Metastatic Breast Carcinoma in the Brain (tissue), 10 donors: ENCODE measurements around a stretch of chr2.

- PRO-cap, 10 experiments: no peak in any of the 10 experiments
Measured at GRCh38 chr2:7068195-7068690, 151.0 kb downstream of the RNF144A start.

GRCh38 chr2:7074318-7075110 lies 157.3 kb downstream of the RNF144A start:
- PRO-cap, 10 experiments: no peak in any of the 10 experiments

DNA sequence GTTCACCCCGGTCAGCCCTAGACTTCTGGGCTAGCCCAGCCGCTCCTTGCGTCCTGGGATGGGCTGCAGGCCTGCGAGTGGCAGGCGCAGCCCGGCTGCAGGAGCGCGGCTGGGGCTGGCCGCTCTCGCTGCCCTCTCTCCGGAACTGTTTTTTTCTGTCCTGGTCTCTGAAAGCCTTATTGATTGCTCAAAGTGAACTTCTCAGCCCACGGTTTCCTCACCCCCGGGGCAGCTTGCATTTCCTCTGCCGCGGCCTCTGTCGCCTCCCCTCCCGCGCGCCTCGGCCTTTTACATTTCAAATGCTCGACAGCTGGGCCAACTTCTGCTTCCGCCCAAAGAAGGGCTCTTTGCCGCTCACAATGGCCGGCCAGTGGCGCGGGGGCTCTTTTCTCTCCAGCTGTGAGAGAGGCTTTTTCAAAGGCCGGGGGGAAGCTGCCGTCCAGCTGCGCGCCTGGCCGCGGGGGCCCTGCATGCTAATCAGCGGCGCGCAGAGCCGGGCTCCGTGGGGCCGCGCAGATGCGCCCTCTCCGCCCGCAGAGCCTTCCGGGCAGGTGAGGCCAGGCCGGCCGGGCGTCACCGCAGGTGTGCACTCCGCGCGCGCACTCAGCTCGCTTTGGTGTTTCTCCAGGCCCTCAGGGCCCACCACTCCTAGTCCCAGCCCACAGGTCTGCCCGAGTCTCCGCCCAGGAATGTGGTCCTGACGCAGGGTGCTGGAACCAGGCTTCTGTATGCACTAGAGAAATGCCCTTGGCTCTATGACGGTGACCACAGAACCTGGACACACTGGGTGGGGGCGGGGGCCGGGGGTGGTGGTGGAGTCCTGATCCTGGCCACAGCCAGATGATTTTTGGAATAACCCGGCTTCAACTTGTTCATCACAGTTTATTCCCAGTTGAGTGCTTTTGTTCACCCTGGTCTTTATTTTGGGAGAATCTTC lies 514.0 kb downstream of the RNF144A start:
- PRO-cap, 10 experiments: peak in 8 of 10 experiments; most common plus-strand start position 291 of the sequence (in 1); most common minus-strand start position 152 of the sequence (in 5)

GRCh38 chr2:8116642-8117187 lies 565.1 kb upstream of the ID2 start:
- PRO-cap, 10 experiments: no peak in any of the 10 experiments

- PRO-cap, 10 experiments: no peak in any of the 10 experiments
Measured at GRCh38 chr2:8118908-8119397, 562.9 kb upstream of the ID2 start.

DNA sequence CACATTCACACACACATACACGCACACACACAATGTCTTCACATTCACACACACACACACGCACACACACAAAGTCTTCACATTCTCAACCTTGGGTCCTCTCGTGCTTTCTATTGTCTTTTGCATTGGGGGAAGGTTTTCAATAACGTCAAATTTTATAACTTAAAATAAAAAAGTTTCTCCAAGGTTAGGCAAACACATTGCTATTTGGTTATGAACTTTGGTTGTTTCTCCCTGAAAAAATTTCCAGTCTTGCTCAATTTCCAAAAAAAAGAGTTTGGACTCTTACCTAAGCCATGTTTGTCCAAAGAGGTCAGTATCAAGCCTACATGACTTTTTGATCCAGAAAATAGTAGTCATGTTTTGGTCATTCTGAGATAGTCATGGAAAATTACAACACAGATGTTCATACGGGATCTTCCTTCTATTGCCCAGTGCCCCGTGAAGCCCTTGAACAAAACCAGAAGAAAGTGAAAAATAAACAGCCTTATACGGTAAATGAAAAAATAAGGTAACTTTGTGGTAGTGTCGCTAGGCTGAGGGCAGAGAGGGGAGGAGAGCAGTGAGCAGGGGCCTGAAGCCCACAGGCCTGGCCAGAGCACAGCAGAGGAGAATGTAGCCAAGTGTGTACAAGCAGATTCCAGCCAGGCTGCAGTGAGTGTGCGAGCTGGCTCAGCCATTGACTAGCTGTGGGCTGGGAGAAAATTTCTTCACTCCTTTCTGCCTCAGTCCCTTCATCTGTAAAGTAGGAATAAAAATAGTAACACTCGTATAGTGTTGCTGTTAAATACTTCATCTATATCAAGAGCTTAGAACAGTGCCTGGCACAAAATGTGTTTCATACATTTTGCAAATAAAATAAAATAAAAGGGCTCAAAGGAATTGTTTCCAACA lies 542.6 kb upstream of the ID2 start:
- PRO-cap, 10 experiments: no peak in any of the 10 experiments

- PRO-cap, 10 experiments: no peak in any of the 10 experiments
Measured at GRCh38 chr2:8219900-8220580, 461.8 kb upstream of the ID2 start.

- PRO-cap, 10 experiments: no peak in any of the 10 experiments
Measured at GRCh38 chr2:8242512-8243458, 439.1 kb upstream of the ID2 start.

DNA sequence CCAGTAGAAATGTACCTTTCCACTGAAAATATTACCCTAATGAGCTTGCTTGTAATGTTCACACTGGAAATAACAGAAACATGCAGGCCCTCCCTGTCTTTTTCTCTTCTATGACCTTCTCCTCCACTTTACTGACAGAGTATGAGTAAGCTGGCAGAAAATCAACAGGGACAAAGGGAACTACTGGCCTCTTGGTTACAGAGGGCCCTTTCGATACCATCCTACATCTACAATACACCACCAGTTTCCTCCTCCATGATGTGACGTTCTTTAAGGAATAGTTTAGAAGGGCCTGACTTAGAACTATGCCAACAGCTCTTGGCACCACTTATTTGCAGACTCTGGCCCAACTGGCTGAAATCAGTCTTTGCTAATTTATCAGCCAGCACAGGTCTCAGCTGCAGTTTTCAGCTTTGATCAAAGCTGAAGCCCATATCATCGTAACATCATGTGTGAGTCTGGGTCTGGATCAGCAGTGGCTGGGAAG lies 272.2 kb upstream of the ID2 start:
- PRO-cap, 10 experiments: no peak in any of the 10 experiments

DNA sequence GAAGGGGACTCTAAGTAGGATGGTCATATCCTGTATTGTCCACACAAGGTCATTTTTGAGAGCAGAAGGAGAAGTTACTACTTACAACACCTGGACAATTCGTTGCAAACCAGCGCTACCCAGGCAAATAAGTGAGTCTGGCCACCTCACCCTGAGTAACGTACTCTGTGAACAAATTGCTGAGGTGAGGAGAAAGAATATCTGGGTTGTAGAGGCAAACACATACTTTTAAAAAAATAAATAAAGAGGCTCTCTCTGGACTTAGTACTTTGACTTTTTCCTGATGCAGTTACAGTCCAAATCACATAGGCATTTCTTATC lies 268.3 kb upstream of the ID2 start:
- PRO-cap, 10 experiments: no peak in any of the 10 experiments

DNA sequence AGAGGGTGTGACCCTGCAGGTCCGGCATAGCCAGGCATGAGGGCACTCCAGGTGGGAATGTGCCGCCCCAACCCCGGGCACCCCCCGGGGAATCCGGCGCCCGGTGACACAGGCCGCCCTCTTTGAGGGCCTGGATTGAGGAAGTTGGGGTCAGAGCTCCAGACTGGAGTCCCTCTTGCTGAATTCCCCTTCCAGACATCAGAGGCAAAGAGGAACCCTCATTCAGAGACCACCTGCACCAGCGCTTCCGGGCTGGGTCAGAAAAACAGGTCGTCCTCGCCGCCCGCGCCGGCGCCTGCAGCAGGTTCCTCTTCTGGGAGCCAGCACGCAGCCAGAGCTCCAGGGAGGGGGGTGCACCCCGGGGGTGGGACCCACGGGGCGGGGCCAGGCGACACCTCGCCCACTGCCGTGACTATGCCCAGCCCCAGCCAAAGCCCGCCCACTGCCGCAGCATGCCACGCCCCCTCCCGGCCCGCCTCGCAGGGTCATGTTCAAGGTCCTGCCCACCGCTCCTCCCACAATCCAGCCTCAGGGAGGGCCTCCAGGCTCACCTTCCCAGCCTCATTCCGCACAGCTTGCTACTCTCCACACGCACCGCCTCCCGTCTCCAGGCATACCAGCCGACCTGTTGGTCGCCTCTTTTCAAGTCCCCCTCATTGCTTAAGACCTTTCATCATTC lies 98.2 kb upstream of the ID2 start:
- PRO-cap, 10 experiments: peak in 8 of 10 experiments; most common plus-strand start position 564 of the sequence (in 7); most common minus-strand start position 307 of the sequence (in 5)

DNA sequence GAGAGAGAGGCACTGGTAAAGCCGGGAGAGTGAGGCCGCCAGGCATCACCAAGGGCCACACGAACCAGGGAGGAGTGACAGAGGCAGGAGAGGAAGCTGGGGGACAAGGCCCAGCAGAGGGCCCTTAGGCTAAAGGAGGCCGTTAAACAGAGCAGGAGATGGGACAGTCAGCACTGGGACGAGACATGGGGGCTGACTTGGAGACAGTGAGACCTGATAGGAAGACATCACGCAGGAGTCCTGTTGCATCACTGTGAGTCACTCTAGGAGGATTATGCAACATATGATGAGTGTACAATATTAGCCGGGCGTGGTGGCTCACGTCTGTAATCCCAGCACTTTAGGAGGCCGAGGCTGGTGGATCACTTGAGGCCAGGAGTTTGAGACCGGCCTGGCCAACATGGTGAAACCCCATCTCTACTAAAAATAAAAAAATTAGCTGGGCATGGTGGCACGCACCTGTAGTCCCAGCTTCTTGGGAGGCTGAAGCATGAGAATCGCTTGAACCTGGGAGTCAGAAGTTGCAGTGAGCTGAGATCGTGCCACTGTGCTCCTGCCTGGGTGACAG lies 83.5 kb upstream of the ID2 start:
- PRO-cap, 10 experiments: no peak in any of the 10 experiments

DNA sequence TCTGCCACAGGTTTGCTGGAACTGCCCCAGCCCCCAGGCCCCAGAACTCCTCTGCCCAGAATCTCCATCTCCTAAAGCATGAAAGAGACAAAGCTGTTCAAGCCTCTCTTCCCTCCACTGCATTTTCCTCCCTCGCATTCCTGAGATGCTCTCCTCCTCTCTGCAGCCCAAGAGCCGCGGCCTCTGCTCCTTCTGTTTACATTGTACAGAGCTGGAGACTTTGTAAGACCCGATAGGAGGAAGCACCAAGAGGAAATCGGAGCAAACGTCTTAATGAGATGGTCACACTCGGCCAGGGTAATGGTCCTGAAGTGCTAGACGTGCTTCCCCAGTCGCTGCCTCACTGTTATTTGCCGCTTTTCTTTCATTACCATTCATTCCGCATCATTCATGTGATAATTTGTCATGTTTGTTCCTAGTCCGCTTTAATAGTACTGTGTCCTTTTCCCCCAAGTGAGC lies 45.1 kb upstream of the ID2 start:
- PRO-cap, 10 experiments: no peak in any of the 10 experiments

GRCh38 chr2:8659082-8659964 lies 22.5 kb upstream of the ID2 start:
- PRO-cap, 10 experiments: no peak in any of the 10 experiments

GRCh38 chr2:8675953-8676433 lies 5.9 kb upstream of the ID2 start:
- PRO-cap, 10 experiments: peak in 1 of 10 experiments; most common plus-strand start chr2:8676345 (in 1)

DNA sequence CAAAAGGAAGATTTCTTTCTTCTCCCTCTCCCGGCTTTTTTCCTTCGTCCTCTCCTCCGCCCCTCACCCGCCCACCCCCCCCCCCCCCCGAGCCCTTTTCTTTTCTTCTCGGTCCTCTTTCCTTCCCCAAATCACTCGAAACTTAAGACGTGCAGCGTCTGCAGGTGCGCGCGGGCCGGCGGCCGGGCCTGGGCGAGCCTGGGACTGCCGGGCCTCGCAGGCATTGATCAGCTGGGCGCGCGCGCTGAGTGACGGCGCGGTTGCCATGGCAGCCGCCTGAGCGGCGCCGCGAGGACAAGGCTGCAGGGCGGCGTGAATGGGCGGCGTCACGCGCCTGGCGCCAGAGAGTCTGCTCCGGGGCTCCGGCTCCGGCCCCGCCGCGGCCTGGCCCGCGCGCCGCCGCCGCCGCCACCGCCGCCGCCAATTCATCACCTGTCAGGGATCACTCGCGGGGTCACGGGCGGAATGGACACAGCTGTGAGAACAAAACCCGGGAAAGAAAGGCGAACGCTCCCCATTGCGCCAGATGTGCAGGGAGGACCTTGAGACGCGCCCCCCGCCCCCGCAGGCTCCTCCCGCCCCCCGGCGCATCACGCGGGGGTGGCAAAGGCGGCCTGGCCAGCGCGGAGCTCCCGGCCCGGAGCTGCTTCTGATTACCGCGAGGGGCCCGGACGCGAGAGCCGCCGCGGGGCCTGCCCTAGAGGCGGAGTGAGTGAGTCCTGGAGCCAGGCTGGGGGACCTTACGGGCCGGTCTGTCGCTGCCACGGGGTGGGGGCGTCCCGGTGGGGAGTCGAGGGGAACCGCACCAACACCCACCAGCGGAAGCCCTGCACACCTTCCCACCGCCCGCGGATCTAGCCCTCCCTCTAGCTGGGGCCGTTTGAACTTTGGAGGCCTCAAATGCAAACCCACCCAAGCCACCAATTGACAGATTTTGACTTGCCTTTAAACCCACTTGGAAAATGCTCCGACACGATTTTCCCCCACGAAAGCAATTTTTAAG lies 2.9 kb upstream of the ID2 start:
- PRO-cap, 10 experiments: peak in 10 of 10 experiments; most common plus-strand start position 606 of the sequence (in 9); most common minus-strand start position 206 of the sequence (in 7)

DNA sequence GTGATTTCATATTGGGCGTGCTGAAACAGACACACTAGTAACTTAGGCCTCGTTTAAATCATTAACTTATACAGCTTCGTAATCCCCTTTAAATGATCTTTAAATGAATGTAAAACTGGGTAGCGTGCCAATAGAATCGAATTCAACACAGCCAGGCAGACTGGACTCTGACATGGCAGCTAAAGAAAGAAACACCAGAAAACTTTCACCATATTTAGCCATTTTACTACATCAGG lies 2.3 kb upstream of the ID2 start:
- PRO-cap, 10 experiments: no peak in any of the 10 experiments

GRCh38 chr2:8685528-8686346 lies 3.9 kb downstream of the ID2 start:
- PRO-cap, 10 experiments: peak in 6 of 10 experiments; most common plus-strand start chr2:8685650 (in 1); most common minus-strand start chr2:8685866 (in 3)

- PRO-cap, 10 experiments: no peak in any of the 10 experiments
Measured at GRCh38 chr2:8709448-8710049, 27.7 kb downstream of the ID2 start.

- PRO-cap, 10 experiments: no peak in any of the 10 experiments
Measured at GRCh38 chr2:8897012-8897956, 59.9 kb upstream of the KIDINS220 start.